Measurements from ENCODE around the gene SCARB1.

DNA sequence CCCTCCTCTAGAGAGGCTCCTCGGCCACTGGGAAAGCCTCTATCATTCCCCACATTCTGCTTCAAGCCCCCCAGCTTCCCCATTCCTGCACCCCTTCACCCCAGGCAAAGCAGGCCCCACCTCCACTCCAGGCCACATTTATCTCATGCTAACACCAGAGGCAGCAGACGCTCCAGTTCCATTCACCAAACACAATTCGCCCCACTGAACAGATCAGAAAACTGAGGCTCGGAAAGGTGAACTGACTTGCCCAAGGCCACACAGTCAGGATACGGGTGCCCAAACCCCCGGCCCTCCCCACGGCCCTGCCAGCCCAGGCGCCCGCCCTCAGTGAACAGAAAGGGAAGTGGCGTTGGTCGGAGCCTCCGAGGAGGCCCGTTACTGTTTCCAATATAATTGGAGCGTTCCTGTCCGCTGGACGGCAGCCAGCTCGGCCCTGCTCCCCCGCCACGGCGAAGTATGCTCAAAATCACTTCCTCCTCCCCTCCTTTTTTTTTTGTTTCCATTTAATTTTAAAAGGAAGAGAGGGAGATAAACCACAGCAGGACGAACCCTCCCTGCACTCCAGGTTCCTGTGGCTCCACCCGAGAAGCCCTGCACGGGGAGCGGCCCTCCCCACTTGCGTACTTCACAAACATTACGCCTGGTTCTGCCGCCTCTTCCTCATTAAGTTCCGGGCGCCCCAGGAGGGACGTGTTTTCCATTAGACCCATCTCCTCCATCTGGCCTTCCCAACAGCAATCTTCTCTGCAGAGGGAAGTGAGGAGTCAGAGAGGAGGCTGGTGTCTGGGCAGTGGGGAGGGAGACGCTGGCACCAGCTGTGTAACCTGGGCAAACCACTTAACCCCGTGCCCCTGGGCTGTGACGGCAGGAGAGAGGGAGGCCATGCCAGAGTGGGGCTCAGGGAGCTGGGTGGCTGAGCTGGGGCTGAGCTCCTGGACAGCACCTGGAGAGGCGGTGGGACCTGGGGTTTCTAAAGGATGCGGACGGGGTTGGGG lies 61.1 kb downstream of the NCOR2 start:
- RRBS = no CpG with 5 or more reads among the region's 36 CpGs

GRCh38 chr12:124512742-124513419 lies 54.5 kb downstream of the NCOR2 start:
- RRBS = no CpG with 5 or more reads among the region's 15 CpGs

- RRBS = no CpG with 5 or more reads among the region's 20 CpGs
Measured at GRCh38 chr12:124524145-124525391, 42.8 kb downstream of the NCOR2 start.

DNA sequence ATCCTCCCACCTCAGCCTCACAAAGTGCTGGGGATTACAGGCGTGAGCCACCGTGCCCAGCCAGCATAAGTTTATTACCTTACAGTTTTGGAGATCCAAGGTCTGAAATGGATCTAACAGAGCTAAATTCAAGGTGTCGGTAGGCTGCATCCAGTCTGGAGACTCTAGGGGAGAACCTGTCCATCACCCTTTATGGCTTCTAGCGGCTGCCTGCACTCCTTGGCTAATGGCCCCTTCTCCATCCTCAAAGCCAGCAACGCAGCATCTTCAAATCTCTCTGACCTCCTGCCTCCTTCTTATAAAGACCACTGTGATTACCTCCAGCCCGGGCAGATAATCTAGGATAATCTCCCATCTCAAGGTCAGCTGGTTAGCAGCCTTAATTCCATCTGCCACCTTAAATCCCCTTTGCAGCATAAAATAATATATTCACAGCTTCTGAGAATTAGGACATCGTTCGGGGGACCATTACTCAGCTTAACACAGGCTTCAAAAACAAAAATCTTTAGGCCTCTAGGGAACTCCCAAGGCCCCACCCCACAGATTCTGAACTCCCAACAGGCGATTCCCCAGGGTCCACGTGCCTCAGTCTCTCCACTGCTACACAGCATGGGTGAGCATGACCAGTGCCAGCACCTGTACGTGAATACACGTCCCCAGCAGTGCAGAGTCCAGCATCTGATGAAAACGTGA lies 14.3 kb downstream of the NCOR2 start:
- RRBS = no CpG with 5 or more reads among the region's 13 CpGs

- RRBS = no CpG with 5 or more reads among the region's 4 CpGs
Measured at GRCh38 chr12:124603358-124603619, 35.9 kb upstream of the NCOR2 start.

GRCh38 chr12:124608789-124609569 lies 41.6 kb upstream of the NCOR2 start:
- RRBS = no CpG with 5 or more reads among the region's 29 CpGs

- RRBS = no CpG with 5 or more reads among the region's 16 CpGs
Measured at GRCh38 chr12:124633821-124634465, 66.5 kb upstream of the NCOR2 start.

GRCh38 chr12:124653104-124653685 lies 85.8 kb upstream of the NCOR2 start:
- RRBS = no CpG with 5 or more reads among the region's 15 CpGs

- RRBS = no CpG with 5 or more reads among the region's 9 CpGs
Measured at GRCh38 chr12:124744597-124745052, 119.0 kb downstream of the SCARB1 start.

GRCh38 chr12:124747075-124747778 lies 116.4 kb downstream of the SCARB1 start:
- RRBS = no CpG with 5 or more reads among the region's 8 CpGs

- RRBS = 89% methylated on average over 3 of the region's 34 CpGs
Measured at GRCh38 chr12:124814906-124815652, 48.6 kb downstream of the SCARB1 start.

GRCh38 chr12:124862043-124862664 lies 1.5 kb downstream of the SCARB1 start:
- RRBS = no CpG with 5 or more reads among the region's 6 CpGs

DNA sequence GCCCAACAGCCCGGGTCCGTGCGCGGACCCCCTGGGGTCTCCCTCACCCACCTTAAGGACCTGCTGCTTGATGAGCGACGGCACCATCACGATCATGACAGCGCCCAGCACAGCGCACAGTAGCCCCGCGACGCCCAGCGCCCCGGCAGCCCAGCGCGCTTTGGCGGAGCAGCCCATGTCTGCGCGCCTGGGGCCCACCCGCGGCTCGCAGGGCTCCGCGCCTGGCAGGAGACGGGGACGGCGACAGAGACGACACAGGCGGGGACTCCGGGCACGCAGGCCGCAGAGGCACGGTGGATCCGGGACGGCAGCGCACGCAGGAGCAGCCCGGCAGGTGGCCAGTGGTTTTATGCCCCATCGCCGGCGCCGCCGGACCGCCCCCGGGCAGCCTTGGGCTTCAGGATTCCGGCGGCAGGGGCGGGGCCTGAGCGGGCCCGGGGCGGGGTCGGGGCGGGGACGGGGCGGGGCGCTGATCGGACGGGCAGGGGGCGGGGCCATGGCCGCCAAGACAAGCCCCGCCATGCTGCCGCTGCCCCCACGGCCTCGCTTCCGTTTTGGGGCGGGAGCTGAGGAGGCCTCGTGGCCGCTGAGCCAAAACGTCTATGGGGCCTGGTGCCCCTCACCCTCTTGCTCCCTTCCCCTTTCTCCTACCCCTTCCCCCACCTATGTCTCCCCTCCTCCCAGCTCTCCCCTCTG lies at the start of gene SCARB1:
Gene SCARB1, minus strand, starts transcription at position 321 of the 696 bp plus-strand sequence.
- RRBS = under 1% methylated on average over 18 of the region's 69 CpGs

- RRBS = no CpG with 5 or more reads among the region's 8 CpGs
Measured at GRCh38 chr12:124910460-124911395, 3.7 kb downstream of the UBC start.

- RRBS = 1% methylated on average over 11 of the region's 52 CpGs
Measured at GRCh38 chr12:124914723-124915179, 301 bp upstream of the UBC start.

- RRBS = no CpG with 5 or more reads among the region's 20 CpGs
Measured at GRCh38 chr12:125118513-125119298, 53.5 kb downstream of the AACS start.

GRCh38 chr12:126165889-126166543 lies 979.8 kb downstream of the TMEM132B start:
- RRBS = no CpG with 5 or more reads among the region's 6 CpGs

GRCh38 chr12:126190952-126192074 lies 1005.1 kb downstream of the TMEM132B start:
- RRBS = no CpG with 5 or more reads among the region's 69 CpGs

DNA sequence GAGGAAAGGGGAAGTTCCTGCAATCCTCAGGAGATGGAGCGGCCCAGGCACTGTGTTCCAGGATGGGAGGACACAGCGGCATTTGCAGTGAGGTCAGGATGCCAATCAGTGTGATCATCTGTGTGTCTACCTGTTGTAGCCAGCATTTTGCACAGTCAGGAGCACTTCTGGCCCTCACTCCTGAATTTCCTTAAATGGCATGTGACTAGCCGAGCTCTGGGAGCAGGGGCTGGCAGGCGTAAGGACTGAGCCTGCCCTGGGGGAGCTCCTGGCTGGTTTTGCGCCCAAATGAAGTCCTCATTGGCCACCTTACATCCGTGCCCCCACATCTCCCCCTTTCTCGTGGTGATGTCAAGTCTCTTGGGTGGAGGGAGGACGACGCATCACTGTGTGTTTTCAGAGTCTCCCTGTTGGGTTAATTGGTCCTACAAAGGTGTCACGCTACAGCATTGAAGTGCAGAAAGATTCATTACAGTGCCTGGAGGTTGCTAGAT lies 1479.7 kb upstream of the TMEM132C start:
- RRBS = no CpG with 5 or more reads among the region's 10 CpGs

DNA sequence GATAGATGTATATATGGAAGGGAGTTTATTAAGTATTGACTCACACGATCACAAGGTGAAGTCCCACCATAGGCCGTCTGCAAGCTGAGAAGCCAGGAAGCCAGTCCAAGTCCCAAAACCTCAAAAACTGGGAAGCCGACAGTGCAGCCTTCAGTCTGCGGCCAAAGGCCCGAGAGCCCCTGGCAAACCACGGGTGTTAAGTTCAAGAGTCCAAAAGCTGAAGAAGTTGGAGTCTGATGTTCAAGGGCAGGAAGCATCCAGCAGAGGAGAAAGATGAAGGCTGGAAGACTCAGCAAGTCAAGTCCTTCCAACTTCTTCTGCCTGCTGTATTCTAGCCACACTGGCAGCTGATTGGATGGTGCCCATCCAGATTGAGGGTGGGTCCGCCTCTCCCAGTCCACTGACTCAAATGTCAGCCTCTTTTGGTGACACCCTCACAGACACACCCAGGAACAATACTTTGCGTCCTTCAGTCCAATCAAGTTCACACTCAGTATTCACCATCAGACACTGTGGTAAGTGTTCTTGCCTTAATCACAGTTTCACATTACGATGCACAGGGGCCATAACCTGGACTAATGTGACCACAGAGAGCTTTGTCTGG lies 1084.8 kb upstream of the TMEM132C start:
- RRBS = no CpG with 5 or more reads among the region's 9 CpGs